Colon Carcinoma Metastatic in the Brain (tissue), 2 donors: Measurements from ENCODE around the genes H1-1, H3C3 and H2BC10.

DNA sequence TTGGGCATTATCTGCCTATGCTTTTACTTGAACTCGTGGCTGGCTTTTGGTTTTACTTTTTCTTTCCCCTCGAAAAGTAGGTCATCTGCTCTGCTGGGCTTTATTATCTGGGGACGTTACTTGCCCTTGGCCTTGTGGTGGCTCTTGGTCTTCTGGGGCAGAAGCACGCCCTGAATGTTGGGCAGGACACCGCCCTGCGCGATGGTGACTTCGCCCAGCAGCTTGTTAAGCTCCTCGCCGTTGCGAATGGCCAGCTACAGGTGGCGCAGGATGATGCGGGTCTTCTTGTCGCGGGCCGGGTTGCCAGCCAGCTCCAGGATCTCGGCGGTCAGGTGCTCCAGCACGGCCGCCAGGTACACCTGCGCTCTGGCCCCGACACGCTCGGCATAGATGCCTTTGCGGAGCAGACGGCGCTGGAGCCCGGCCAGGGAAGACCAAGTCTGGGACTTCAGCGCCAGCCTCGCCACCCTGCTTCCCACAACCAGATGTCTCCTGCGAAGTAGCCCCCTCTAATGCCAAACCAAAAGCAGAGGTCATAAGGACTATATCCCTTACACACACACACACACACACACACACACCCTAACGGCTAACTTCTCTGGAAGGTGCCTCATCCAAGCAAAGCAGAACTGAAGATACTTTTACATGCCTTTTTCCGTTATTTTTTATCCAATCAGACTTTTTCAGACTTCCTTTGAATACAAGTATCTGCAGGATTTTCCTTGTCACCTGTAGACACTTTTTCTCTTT, 8.0 kb upstream of the SLC17A3 start:
- PRO-cap, 2 experiments, result no peak in any of the 2 experiments

DNA sequence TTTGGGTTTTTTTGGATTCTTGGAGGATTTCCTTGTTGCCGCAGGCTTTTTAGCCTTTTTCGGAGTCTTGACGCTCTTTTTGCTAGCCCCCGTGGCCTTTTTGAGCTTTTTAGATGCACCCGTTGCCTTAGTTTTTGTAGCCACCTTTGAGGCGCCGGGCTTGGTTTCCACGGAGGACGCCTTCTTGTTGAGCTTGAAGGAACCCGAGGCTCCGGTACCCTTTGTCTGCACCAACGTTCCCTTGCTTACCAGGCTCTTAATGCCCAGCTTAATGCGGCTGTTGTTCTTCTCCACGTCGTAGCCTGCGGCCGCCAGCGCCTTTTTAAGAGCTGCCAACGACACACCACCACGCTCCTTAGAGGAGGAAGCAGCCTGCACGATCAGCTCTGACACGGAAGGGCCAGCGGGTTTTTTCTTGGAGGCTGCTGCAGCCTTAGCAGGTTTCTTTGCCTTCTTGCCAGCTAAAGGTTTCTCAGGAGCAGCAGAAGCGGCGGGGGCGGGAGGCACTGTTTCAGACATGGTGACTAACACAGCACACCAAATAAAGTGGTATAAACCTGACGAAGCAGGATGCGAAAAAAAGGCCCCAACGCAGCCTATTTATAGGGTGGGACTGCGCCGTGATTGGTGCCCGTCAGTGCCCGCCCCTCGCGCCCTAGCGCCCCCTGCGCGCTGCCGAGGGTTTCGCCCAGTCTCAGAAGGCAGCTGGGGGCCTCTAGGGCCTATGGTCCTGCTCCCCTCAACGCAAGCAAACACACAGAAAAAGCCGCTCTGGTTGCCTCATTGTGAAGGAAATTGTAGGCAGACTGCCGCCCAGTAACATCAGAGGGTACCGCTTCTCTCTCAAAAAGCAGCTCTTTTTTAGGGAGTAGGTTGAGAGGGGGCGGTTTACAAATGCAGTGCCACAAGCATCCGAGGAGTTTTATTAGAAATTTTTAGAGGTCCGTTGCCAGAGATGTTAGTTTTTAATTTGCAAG, at the start of gene H1-1:
Gene H1-1, minus strand, starts transcription at position 574 of the 977 bp plus-strand sequence.
- PRO-cap, 2 experiments, result no peak in any of the 2 experiments

GRCh38 chr6:26045336-26046103, at the start of gene H3C3:
Gene H3C3, plus strand, starts transcription at chr6:26045384.
- PRO-cap, 2 experiments, result no peak in any of the 2 experiments

GRCh38 chr6:26057123-26057477, 830 bp upstream of the H1-2 start:
- PRO-cap, 2 experiments, result no peak in any of the 2 experiments

DNA sequence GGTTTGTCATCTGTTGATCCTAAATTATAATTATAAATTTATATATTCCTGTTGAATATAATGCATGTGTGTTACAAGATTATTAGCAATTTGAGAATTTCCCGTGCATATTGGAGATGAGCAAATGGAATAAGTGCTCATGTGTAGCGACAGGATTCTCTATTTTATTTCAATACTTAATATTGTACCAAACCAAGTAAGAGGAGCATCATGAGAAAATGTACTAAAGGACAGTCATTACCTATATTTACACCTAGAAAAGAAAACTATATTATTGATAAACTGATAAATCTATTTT, 5.0 kb downstream of the H2AC6 start:
- PRO-cap, 2 experiments, result no peak in any of the 2 experiments

DNA sequence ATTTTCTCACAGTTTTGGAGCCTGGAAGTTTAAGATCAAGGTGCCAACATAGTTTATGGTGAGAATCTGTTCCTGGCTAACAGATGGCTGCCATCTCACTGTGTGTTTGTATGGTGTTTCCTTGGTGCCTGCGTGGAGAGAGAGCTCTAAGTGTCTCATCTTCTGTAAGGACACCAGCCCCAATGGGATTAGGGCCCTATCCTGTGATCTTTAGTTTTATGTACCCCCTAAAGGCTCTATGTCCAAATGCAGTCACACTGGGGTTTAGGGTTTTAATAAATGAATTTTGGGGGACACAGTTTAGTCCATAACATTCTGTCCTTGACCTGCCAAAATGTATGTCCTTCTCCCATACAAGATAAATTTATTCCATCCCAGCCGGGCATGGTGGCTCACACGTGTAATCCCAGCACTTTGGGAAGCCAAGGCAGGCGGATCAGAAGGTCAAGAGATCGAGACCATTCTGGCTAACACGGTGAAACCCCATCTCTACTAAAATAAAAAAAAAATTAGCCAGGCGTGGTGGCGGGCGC, 6.1 kb downstream of the H2AC6 start:
- PRO-cap, 2 experiments, result no peak in any of the 2 experiments

DNA sequence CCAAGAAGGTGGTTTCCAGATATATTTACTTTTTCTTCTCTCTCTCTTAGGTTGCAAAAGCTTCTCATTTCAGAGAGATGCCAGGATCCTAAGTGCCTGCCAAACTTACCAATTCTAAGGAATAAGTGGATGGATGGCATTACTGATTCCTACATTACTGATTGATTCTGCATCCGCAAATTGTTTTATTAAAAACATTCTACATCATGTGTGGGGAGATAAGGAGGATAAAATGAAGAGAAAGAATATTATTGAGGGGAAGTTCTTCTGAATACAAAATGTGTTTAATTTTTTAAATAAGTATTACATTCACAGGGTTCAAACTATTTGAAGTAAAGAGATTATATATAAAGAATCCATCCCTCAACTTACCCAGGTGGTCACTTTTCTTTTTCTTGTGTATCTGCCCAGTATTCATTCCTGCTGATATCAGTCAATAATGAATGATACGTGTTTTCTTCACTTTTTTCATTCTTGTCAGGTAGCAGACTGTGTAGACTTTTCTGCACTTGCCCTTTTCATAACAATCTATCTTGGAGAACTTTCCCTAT, 14.1 kb downstream of the H2AC6 start:
- PRO-cap, 2 experiments, result no peak in any of the 2 experiments

DNA sequence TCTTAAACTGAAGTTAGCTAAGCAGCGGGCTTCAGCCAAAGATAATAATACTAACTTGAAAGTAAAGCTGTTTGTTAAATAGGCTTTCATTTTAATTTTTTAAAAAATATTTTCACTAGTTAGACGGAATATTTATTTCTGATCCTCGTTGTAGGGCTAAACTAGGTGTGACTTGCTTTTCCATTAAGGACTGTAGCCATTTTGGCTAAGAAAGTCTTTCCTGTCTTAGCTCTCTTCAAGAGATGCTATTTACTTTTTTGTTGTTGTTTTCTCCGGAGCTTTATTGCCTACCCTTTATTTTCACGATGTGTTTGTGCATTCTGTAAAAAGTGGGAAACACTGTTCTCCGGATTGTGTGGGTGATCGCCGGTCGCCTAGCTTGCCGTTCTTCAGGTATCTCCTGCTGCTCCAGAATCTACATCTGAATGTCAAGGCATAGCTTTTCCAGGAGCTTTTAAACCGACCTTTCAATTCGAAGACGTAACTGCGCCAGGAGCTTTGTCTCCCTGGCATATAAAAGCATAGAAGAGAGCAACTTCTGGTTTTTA, 510 bp upstream of the H2BC6 start:
- PRO-cap, 2 experiments, result no peak in any of the 2 experiments

- PRO-cap, 2 experiments, result no peak in any of the 2 experiments
These were observed 1.2 kb downstream of the H3C4 start for GRCh38 chr6:26195754-26196485.

DNA sequence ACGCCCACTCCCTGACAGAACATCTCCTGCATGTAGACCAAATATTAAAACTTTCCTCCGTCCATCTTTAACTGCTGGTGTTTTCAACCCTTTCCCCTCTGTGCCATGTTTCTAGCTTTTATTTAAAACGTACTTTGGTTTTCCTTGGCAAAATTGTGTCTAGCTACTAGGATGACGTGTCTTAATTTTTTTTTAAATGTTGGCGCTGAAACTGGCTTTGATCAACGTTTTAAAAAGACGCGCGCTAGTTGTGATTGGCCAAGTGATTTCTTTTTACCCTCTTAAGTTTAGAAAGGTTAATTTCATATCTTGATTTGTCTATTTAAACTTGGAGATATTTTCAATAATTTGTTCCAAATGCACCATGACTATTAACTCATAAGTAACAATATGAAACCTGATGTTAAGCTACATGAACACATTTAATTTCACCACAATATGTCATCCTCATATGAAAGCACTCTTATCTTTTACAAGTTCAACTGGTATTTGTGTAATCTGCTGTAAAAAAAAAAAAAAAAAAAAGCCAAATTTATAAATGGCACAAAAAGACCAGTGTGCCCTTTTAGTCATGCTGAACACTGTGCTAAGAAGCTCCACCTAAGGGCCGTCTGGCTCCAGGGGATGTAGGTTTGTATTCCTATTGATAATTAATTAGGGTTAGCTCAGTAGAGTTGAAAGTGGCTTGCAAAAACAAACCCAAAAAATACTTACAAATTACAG, 452 bp upstream of the H3C4 start:
- PRO-cap, 2 experiments, result peak in 2 of 2 experiments; most common plus-strand start position 47 of the sequence (in 1)

GRCh38 chr6:26225769-26226485, 992 bp downstream of the H3C6 start:
- PRO-cap, 2 experiments, result no peak in any of the 2 experiments

DNA sequence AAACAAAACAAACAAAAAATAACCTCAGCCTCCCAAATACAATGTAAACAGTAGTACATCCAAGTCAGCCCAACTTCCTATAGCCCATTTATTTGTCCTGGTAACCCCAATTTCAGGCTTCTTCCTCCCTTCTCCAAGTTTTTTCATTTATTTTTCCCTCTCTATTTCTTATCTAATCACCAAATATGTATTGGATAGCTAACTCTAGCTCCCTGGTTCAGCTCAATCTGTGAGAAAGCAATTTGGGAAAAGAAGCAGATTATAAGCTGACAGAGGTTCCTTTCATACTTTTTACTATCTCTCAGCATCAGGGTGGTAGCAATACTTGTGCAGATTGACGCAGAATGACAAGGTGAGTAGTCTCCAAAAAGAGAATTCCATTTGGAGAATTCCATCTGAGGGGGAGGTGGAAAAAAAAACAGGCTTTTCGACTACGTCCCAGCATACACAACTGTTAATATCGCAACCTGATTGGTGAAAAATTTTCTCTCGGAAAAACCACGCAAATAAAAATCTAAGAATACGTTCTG, 2.3 kb downstream of the H1-3 start:
- PRO-cap, 2 experiments, result no peak in any of the 2 experiments

DNA sequence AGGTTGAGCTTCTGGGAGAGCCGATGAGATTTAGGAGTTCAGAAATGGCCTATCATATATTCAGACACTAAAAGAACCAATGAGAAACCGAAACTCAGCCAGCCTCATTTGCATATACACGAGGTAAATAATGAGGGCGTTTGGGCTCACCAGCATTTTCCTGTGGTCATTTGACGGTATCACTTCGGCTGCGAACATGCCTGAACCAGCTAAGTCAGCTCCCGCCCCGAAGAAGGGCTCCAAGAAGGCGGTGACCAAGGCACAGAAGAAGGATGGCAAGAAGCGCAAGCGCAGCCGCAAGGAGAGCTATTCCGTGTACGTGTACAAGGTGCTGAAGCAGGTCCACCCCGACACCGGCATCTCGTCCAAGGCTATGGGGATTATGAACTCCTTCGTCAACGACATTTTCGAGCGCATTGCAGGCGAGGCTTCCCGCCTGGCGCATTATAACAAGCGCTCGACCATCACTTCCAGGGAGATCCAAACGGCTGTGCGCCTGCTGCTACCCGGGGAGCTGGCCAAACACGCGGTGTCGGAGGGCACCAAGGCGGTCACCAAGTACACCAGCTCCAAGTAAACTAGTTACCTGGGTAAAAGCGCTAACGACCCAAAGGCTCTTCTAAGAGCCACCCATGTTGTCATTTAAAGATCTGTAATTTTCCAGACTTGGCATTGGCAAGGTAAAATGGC, at the start of gene H2BC10:
Gene H2BC10, plus strand, starts transcription at position 152 of the 690 bp plus-strand sequence.
- PRO-cap, 2 experiments, result peak in 2 of 2 experiments; most common plus-strand start position 155 of the sequence (in 2); most common minus-strand start position 482 of the sequence (in 1)

GRCh38 chr6:26311133-26311553, 25.8 kb upstream of the H4C8 start:
- PRO-cap, 2 experiments, result no peak in any of the 2 experiments

DNA sequence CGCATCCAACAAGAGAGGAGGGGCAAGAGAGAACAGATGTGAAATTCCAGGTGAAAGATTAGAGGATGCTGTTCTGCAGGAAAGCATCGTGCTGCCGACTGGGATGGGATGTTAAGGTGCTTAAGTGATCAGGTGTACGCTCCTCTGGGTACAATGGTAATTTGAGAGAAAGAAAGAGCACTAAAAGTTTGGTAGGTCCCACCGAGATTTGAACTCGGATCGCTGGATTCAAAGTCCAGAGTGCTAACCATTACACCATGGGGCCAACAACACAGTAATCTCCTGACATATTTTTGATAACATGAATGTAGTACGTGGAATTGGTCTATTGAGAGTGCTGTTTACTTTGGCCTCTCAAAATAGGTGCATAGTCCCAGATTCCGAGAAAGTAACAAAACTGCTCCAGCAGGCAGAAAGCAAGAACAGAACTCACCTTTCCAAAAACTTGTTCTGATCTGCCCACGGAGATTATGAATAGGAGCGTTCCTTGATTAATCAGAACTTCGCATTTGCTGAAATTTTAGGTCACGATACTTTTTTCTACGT, 26.3 kb upstream of the H4C8 start:
- PRO-cap, 2 experiments, result no peak in any of the 2 experiments

DNA sequence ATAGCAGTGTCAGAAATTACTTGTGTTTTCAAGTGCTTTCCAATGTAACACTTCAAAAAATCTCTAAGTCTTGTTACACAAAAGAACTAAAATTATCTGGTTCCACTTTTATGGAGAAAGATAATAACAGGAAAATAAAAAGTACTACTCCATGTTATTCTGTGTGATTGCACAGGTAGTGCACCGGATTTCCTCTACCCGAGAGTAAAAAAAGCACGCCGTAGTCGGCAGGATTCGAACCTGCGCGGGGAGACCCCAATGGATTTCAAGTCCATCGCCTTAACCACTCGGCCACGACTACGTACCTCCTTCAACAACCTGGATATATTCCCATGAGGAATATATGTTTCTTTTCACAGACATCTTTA, 27.0 kb upstream of the H4C8 start:
- PRO-cap, 2 experiments, result no peak in any of the 2 experiments

- PRO-cap, 2 experiments, result no peak in any of the 2 experiments
These were observed 33.6 kb upstream of the H4C8 start for GRCh38 chr6:26318942-26319308.

- PRO-cap, 2 experiments, result no peak in any of the 2 experiments
These were observed 835 bp upstream of the BTN3A2 start for GRCh38 chr6:26363956-26364770.

- PRO-cap, 2 experiments, result no peak in any of the 2 experiments
These were observed 5.3 kb upstream of the BTN2A2 start for GRCh38 chr6:26377405-26378187.

- PRO-cap, 2 experiments, result no peak in any of the 2 experiments
These were observed 5.5 kb downstream of the BTN3A1 start for GRCh38 chr6:26407496-26408097.